Mammary epithelial cell (primary cell): ENCODE data around the genes TMEM267, C5orf34, EMB and ISL1.

DNA sequence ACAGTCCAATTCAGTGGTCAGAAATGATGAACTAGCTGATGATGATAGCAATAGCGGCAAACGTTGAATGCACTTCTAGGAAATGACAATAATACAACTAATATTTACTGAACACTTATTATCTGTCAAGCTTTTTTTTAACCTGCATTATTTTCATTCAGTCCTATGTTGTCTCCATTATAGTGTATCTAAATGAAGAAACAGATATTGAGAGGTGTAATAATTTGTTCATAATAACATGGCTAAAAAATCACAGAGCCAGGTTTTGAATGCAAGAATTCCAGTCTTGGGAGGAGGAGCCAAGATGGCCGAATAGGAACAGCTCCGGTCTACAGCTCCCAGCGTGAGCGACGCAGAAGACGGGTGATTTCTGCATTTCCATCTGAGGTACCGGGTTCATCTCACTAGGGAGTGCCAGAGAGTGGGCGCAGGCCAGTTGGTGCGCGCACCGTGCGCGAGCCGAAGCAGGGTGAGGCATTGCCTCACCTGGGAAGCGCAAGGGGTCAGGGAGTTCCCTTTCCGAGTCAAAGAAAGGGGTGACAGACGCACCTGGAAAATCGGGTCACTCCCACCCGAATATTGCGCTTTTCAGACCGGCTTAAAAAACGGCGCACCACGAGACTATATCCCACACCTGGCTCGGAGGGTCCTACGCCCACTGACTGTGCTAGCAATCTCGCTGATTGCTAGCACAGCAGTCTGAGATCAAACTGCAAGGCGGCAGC, 22.0 kb upstream of the CCDC152 start:
- CAGE, long polyA plus RNA, result no peak
- RRBS, result no CpG with 5 or more reads among the region's 30 CpGs

- CAGE, long polyA plus RNA, result no peak
- RRBS, result no CpG with 5 or more reads among the region's 2 CpGs
These were observed 14.1 kb upstream of the SELENOP start for GRCh38 chr5:42825806-42826253.

GRCh38 chr5:42950246-42951182, 89.6 kb downstream of the ANXA2R start:
- CAGE, long polyA plus RNA, result no peak
- RRBS, result 11% methylated on average over 13 of the region's 41 CpGs

DNA sequence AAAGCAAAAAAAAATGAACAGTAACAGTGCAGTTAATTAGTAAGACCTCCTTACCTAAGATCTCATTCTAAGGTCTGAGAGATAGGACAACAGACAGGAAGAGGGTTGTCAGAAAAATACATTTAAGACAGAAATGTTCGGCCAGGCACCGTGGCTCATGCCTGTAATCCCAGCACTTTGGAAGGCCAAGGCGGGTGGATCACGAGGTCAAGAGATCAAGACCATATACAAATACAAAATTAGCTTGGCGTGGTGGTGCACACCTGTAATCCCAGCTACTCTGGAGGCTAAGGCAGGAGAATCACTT, 77.8 kb downstream of the ANXA2R start:
- CAGE, long polyA plus RNA, result no peak
- RRBS, result no CpG with 5 or more reads among the region's 5 CpGs

- CAGE, long polyA plus RNA, result no peak
- RRBS, result no CpG with 5 or more reads among the region's 25 CpGs
These were observed 46.4 kb downstream of the ANXA2R start for GRCh38 chr5:42993647-42994201.

DNA sequence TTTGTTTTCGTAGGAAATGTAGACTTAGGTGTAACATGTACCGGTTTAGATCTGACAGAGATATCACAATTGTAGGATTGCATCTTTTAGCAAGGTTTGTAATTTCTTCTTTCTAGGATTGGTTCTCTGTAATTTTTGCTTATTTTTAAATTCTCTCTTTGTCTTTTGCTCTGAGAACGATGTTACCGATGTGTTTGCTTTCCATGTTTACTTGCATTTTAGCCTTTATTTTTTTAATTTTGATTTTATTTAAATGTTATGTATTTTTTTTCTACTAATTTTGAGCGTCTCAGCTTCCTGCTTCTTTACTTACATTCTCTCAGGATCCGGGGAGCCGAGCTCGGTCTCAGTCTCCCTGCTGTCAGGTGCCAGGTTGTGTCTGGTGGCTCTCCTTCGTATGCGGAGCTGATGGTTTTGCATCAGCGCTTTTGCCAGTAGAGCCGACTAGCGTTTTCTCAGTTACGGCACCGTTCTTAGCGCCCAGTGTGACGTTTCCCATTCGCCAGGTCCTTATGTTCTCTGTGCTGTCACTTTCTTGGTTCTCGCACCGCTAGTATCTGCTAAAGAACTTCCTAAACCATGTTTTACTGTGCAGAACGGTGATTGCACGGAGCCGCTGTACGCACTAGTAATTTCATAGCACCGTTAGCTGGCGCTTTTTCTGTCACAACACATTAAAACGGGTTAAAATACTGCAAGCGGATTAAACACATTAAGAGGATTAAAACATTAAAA, 20.7 kb downstream of the ANXA2R start:
- CAGE, long polyA plus RNA, result no peak
- RRBS, result no CpG with 5 or more reads among the region's 28 CpGs

GRCh38 chr5:43019958-43020402, 20.1 kb downstream of the ANXA2R start:
- CAGE, long polyA plus RNA, result no peak
- RRBS, result no CpG with 5 or more reads among the region's 19 CpGs

DNA sequence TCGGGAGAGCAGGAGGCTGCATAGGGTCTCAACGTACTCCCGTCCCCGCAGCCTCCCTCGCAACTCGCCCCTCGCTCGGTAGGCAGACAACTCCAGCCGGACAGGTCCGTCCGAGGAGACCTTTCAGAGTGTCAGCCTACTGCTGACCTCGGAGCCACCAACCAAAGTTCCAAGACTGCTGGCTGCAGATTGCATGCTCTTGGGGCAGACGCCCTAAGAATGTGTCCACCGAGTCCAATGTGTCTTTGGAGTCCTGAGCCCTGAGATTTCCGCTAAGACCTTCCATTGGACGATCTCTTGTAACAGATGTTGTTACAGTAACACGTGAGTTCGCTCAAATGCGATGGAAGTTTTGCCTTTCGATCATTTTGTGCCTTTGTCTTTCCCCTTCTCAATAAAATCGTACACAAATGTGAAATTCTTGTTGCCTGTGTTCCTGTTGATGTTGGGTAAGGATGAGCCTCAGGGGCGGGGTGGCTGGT, 5.9 kb downstream of the ANXA2R start:
- CAGE, long polyA plus RNA, result no peak
- RRBS, result no CpG with 5 or more reads among the region's 22 CpGs

DNA sequence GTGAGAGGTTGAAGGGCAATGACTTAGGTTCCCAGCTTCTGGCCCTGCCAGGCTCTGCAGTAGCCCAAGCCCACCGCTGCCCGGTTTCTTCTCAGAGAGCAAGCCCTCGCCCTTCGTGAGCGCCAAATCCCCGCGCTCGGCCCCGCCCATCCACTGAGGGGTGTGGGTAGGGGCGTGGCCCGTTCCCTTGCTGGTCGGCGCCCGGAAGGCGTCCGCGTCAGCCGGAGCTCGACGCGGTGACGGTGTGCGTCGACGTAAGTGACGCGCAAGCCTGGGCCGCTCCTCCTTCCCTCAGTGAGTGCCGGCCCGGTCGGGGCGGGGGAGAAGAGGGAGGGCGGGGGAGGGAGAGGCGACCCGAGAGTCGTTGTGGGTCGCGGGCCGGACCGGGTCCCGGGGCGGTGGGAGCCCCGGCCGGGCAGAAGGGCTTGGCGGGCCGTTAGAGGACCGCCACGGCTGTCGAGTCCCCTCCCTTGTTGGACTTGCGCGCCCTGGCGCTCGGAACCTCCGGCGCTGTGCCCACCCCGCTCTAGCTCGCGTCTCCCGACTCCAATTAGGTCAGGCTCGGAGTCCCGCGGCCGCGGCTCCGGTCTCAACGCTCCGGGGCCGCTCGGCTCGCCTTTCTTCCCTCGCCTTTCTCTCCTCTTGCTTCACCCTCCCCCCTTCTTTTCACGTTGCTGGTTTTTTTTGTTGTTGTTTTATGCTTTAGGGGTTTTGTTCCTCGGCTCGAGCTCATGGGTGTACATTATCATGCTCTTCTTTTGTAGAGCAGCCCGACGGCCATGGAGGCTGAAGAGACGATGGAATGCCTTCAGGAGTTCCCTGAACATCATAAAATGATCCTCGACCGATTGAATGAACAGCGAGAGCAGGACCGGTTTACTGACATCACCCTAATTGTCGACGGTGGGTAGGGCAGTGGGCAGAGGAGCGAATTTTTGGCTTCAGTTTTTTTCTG, 838 bp downstream of the ZNF131 start:
- CAGE, long polyA plus RNA, result no peak
- RRBS, result under 1% methylated on average over 35 of the region's 84 CpGs

DNA sequence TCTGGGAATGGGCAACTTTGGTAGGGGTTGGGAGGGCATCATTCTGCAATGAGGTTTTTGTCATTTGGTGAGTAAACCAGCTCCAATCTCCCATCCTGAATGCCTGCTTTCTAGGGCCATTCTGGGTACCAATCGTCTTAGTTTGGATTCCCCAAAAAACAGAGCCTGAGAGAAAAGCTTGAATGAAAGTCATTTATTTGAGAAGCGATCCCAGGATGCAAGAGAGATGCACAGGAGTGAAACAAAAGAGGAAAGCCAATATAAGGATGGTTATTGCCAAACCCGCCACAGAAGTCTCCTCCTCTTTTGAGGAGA, 26.0 kb downstream of the HMGCS1 start:
- CAGE, long polyA plus RNA, result no peak
- RRBS, result no CpG with 5 or more reads among the region's 3 CpGs

GRCh38 chr5:43289229-43289751, 23.9 kb downstream of the HMGCS1 start:
- CAGE, long polyA plus RNA, result no peak
- RRBS, result no CpG with 5 or more reads among the region's 5 CpGs

- CAGE, long polyA plus RNA, result no peak
- RRBS, result 1% methylated on average over 19 of the region's 32 CpGs
These were observed 414 bp downstream of the TMEM267 start for GRCh38 chr5:43483152-43483749.

DNA sequence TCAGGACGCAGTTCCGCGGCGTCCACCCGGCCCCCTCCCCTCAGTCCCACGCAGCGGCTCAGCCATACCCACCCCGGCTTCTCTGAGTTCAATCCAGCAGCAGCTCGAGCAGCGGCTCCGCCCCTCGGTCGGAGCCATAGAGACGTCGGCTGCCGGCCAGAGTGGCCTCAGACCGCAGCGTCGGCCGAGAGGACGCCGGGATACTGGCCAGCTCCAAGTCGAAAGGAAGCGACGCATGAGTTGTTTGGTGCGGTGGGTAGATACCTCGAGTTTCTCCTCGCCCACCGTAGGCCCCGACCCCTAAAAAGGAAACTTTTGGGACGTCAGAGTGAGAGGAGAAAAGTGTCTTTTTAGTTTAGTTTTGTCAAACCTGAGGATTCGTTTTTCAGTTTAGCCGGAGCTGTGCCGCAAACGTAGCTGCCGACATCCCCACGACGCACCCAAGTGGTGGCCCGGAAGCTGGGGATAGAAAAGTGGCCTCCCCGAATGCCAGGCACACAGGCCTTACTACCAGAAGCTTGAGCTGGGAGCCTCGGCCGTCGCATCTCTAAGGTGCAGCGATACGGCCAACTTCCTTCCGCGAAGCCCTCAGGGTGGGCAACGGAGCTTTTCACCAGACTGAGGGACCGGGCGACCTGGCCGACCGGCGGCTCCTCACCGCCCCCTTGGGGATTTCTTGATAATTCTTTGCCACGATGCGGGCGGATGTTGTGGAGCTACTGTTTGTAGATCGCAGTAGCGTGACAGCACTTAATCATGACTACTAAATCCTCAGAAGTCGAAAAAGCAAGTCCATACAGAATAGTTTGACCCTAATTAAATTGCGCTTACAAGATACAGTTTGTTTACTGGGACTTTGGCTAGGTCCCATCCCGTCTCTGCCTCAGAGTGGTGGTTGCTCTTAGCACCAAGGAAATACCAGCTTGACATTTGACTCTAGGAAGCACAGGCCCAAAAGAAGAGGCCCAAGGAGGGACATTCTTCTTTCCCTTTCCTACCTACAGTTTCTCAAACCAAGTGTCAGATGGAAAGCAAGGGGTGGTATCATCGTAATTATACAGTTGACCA, at the start of gene TMEM267:
TSS of gene TMEM267 (minus strand) at position 116 of the 1,068 bp plus-strand sequence.
- CAGE, long polyA plus RNA, result no peak
- RRBS, result 2% methylated on average over 23 of the region's 63 CpGs

DNA sequence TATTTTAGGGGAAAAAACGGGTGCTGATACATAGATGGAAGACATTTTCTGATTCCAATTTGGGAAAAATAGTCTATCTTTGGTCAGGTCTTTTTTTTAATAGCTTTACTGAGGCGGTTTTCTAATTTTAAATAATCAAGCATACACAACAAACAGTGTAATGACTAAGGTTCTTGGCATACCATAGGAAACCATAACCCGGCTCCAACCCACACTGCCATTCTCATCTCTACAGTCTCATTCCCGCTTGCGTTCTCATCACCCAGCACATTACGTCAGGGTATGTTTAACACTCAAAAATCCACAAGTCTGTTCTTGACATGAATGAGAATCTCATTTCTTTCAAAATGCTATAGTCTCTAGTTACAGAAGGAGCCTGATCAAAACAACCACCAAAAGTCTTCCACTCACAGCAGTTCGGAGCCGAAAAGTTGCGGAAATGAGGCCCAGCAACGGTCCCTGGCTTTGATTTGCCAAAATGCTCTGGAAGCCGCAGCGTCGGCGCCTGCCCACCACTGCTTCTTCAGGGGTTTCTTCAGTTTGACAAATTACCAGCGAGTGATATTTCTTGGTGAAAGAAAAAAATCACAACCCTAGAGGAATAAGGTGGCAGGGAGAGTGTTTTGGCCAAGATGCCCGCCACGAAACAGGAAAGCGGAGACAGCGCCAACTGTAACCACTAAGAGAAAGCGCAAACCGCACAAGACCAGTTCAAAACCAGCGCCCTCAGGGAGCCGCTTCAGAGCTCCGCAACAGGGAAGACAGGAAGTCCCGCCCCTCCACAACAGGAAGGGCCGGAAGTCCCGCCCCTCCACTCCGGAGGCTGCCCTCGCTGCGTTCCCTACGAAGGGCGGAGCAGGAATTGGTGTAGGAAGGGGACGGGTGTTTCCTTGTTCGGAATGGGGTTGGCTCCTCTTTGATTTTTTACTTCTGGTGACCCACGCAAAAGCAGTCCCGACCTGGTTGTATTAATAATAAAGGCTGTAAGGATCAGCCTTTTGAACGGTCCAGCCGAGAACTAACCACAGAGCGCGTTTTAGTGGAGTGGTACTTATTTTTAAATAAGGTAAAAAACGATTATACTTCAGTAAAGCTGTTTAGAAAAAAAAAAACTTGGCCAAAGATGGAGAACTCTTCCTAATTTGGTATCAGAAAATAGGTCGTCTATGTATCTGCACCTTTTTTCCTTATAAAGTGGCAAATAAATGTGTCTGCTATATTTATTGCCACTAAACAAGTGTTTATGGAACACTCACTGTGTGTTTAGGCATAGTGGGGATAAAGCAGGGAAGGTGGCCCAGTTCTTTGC, at the start of gene C5orf34:
TSS of gene C5orf34 (minus strand) at position 754 of the 1,309 bp plus-strand sequence.
- CAGE, long polyA plus RNA, result no peak
- RRBS, result no CpG with 5 or more reads among the region's 42 CpGs

DNA sequence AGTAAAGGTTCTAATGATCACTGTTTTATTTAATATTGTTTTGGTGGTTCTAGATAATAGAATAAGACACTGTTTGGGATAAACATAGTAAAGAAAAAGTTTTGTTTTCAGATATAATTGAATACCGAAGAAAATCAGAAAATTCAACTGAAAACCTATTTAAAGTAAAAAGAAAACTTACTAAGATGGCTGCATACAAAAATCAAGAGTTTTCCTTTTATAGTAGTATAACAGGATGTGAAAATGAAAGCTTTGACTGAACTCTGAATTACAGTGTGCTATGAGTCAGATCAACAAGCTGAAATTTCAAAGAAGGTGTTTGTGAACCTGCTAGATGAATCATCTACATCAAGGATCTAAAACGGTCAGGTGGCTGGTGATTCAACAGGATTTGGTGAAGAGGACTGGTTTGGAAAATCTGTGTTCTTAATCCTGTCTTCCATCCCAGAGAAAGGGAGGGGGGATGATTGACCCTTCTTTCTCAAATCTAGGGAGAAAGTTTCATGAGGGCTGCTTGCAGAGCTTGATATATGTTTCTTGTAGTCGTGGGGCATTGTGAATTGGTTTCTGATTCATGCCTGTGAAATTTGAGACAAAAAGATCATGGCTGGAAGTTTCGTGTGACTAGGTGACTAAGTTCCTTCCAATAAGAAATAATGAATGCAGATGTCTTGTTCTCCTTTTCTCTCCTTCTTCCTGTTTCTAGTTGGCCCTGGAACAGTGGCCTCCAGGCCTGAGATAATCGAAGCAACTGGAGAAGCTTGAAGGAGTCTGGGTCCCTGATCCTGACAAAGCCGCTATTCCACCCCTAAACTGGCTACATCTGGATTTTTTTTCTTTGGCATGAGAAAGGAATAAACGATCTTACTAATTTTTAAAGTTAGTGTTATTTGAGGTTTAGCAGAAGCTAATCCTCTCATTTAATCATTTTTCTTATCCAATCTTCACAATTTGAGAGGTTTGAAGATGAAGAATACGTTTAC, 67.0 kb downstream of the MRPS30 start:
- CAGE, long polyA plus RNA, result no peak
- RRBS, result no CpG with 5 or more reads among the region's 8 CpGs

DNA sequence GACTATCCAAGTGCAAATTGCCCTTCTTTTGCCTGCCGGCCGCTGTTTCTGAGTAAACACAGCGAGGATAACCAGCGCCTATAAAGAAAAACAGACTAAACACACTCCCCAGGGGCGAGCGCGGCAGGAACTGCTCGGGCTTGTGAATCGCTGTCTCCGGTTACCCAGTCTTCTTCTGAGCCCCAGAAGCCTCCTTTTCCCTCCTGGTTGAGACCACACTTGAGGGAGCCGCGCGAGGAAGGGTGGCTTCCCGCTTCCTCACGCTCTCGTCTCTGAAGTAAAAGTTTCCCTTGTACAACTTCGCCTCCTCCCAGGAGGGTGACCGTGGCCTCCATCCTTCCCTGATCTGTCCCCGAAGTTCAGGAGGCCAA, 1.1 kb downstream of the HCN1 start:
- CAGE, long polyA plus RNA, result no peak
- RRBS, result no CpG with 5 or more reads among the region's 19 CpGs

- CAGE, long polyA plus RNA, result no peak
- RRBS, result 2% methylated on average over 7 of the region's 63 CpGs
These were observed at the start of gene EMB for GRCh38 chr5:50440971-50442024. Gene EMB, minus strand, starts transcription at chr5:50441288.

GRCh38 chr5:50553436-50554205, 112.5 kb upstream of the EMB start:
- CAGE, long polyA plus RNA, result no peak
- RRBS, result no CpG with 5 or more reads among the region's 5 CpGs

GRCh38 chr5:50665075-50665580, 1.3 kb upstream of the PARP8 start:
- CAGE, long polyA plus RNA, result no peak
- RRBS, result no CpG with 5 or more reads among the region's 2 CpGs

DNA sequence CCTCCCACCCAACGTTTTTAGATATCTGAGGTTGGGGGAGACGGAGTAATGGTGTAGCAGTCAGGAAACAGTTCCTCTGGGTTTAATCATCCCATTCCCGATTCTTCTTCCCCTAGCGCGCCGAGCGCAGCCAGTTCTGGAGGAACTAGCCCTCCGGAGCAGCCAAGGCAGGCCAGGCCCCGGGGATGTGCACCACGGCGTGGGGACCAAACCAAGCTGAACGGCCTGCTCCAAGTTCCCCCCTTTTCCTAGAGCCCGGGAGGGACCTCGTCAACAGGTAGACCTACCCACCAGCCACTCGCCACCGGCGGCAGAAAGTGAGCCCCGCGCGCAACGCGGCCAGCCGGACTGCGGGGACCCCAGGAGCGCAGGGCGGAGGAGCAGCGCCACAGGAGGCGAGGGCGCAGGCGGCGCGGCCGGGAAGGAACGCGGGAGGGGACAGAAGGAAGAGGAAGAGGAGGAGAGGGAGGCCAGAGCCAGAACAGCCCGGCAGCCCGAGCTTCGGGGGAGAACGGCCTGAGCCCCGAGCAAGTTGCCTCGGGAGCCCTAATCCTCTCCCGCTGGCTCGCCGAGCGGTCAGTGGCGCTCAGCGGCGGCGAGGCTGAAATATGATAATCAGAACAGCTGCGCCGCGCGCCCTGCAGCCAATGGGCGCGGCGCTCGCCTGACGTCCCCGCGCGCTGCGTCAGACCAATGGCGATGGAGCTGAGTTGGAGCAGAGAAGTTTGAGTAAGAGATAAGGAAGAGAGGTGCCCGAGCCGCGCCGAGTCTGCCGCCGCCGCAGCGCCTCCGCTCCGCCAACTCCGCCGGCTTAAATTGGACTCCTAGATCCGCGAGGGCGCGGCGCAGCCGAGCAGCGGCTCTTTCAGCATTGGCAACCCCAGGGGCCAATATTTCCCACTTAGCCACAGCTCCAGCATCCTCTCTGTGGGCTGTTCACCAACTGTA, at the start of gene ISL1:
TSS of gene ISL1 (plus strand) at position 766 of the 948 bp plus-strand sequence.
- CAGE, long polyA plus RNA, result no peak
- RRBS, result 8% methylated on average over 27 of the region's 82 CpGs